Sigmoid colon (tissue), 4 donors: ENCODE measurements around a stretch of chr6.

- PRO-cap = no peak
- RAMPAGE, long total RNA, 4 experiments = no peak in any of the 4 experiments
These were observed 388.1 kb upstream of the CITED2 start for GRCh38 chr6:139762531-139763053.

DNA sequence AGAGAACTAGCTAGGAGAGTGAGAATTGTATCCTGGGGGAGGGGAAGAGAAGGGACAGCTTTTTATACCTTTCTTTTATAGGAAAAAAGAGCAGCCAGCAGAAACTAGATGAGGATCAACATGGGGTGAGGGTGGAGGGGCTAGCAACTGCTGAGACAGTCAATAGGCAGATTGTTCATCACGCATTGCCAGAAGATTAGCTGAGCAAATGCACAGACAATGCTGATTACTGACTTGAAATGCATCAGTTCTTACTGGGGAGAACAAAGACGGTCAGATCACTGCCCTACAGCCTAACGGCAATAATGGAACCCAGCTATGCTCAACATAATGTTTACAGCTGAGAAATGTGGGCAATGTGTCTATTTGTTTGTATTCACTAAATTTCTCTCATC, 514.3 kb upstream of the CITED2 start:
- PRO-cap = no peak
- RAMPAGE, long total RNA, 4 experiments = no peak in any of the 4 experiments

DNA sequence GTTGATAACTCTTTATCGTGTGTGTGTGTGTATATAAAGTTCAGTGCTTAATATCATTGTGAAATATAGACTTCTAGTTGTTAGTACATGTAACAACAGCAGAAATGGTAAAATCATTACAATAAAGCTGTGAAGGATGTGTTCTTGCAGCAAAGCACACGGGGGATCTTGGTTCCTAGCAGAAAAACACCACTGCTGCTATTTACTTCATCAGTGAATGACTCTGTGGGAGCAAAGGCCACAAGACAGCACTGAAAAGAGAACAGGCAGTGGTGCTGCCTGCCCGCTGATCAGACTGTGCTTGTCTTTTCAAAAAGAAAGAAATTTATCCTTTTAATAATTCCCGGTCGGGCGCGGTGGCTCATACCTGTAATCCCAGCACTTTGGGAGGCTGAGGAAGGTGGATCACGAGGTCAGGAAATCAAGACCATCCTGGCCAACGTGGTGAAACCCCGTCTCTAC, 689.9 kb upstream of the CITED2 start:
- PRO-cap = no peak
- RAMPAGE, long total RNA, 4 experiments = no peak in any of the 4 experiments

DNA sequence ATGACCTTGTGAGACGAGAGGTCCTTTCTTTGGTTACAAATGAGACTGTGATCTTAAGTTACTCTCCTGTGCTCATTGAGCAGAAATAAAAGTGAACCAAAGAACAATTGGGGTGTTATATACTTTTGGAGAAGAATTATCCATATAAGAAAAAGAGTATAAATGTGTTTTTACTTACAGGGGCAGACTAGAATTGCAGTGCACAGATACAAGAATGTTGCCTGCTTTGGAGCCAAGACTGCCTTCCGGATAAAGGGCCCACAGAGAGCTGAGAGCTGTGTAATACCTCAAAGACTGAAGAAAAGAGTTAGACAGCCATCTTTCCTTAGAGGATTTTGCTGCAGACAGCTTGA, 1235.4 kb upstream of the CITED2 start:
- PRO-cap = no peak
- RAMPAGE, long total RNA, 4 experiments = no peak in any of the 4 experiments

DNA sequence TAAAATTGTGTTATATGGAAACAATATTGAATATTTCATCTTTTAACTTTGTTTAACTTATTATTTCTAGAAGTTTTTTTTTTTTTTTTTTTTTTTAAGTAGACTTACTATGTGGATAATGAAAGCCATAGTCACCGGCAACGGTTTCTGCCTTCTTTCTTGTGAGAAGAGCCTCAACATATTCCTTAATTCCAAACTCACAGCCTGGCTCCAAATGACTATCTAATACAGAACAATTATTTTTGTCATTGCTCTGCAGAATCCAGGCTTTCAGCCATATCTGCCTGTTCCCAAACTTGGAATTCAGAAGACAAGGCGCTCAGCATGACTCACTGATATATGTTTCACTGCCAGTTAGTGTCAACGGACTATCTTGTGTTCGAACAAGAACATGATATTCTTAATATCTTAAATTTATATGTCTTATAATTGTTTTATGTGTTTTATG, 669.6 kb upstream of the GJE1 start:
- PRO-cap = no peak
- RAMPAGE, long total RNA, 4 experiments = no peak in any of the 4 experiments

DNA sequence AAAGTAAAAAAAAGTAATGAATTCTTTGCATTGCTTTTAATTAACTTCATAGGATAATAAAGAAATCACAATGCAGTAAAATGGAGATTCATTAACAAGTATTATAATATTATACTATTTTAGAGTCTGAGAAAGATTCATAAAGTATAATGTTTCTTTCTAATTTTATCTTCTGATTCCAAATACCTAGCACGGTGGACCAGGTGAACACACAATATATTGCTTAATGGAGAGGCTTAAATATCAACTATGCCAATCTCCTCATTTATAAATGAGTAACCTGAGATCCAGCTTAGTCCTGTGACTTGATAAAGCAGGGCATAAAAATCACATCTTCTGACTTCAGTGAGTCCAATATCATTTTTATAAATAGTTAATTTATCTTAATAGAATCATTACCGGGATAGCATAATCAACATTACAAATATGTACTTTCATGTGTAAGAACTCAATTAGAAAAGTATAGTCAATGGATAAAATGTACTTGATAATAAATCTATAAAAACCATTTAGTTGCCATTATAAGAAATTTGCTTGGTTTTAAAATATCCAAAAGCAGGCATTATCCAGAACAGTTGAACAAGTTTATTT, 144.4 kb upstream of the GJE1 start:
- PRO-cap = no peak
- RAMPAGE, long total RNA, 4 experiments = no peak in any of the 4 experiments

- PRO-cap = no peak
- RAMPAGE, long total RNA, 4 experiments = no peak in any of the 4 experiments
These were observed 386 bp downstream of the VTA1 start for GRCh38 chr6:142147441-142147857.

DNA sequence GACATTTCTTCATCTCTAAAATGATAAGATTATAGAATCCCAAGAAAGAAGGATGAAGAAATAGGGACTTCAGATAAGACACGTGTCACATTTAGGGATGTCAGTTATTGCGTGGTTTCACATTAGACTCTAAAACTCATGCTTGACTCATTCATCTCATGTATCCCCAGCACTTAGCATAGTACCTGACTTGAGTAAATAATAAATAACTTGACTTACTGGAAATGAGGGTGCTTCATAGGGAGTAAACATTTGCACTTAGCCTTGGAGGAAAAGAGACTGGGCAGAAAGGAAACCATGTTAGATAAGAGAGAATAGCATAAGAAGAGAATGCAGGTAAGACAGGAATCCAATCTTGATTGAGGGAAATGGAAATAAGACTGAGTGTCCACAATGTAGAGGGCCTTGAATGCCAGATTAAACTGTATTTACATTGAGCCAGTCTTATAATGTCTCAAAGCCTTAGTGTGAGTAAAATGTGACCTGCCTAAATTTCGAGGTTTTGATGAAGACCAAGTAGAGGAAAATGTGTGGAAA, 37.3 kb downstream of the VTA1 start:
- PRO-cap = no peak
- RAMPAGE, long total RNA, 4 experiments = no peak in any of the 4 experiments

DNA sequence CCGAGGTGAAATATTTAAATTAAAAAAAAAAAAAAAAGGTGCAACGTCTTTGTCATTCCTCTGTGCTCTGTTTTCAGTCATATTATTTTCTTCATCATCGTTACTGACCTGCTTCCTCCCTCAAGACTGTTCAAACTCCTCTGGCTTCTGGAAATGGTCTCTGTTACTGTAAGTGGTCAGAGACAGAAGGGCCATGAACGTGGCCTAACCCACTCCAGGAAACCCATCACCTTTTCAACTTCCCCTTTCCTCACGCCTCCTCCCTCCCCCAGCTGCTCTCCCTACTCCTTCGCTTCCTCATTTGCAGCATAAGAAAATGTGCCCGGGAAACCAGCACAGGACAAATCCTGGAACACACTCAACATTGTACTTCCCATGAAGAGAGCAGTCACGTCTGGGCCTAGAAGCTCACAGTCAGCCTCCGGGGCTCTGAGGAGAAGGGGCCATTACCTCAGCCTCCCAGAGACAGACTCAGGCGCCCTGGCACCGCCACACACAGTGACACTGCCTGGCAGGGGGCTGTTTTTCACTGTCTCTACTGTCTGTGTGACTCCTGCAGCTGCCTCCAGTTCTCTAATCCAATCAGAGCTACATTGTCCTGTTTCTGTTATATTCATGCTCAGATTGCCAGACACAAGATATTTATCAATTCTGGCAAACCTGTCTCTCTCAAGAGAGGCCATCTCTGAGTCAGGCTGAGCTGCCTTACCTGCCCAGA, 242.4 kb downstream of the HIVEP2 start:
- PRO-cap = no peak
- RAMPAGE, long total RNA, 4 experiments = no peak in any of the 4 experiments

GRCh38 chr6:142759996-142760927, 184.7 kb downstream of the HIVEP2 start:
- PRO-cap = no peak
- RAMPAGE, long total RNA, 4 experiments = start-site peak on the minus strand in 1 of 4 experiments, at chr6:142759949-142760718 at its widest, 19 reads per replicate

GRCh38 chr6:142769488-142770403, 175.2 kb downstream of the HIVEP2 start:
- PRO-cap = no peak
- RAMPAGE, long total RNA, 4 experiments = no peak in any of the 4 experiments

DNA sequence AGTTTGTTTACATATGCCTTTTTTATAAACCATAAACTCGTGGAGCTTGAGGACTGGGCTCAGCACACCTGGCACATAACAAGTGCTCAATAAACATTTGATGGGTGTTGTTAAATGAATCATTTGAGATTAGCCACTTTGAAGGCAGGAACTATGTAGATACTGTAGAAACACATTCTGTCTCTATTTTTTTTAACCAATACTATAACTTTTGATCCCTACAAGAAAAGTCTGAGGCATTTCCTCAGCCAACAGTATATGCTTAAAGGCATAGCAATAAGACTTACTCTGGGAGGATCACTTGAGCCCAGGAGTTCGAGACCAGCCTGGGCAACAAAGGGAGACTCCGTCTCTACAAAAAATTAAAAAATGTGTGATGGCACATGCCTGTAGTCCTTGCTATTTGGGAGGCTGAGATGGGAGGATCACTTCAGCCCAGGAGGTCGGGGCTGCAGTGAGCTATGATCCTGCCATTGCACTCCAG, 86.0 kb downstream of the HIVEP2 start:
- PRO-cap = no peak
- RAMPAGE, long total RNA, 4 experiments = no peak in any of the 4 experiments

DNA sequence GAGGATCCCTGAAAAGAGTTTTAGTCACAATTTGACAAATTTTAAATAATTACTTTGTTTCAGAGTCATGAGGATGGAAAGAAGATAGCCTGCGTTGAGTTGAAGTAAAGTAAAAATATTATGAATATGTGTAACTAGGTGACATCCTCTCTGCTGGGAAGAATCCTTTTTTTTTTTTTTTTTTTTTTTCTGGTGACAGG, 3.6 kb upstream of the HIVEP2 start:
- PRO-cap = no peak
- RAMPAGE, long total RNA, 4 experiments = no peak in any of the 4 experiments

- PRO-cap = no peak
- RAMPAGE, long total RNA, 4 experiments = no peak in any of the 4 experiments
These were observed 104.1 kb downstream of the AIG1 start for GRCh38 chr6:143164278-143165648.

DNA sequence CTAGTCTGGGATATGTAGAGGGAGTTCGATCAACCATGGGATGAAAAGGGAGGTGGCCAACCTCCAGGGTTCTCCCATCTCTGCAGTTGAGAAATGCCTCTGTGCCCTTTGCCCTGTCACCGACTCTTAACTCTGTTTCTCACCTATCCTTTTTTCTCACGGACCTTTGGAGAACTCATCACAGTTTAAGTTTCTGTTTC, 498 bp downstream of the PEX3 start:
- PRO-cap = no peak
- RAMPAGE, long total RNA, 4 experiments = no peak in any of the 4 experiments

DNA sequence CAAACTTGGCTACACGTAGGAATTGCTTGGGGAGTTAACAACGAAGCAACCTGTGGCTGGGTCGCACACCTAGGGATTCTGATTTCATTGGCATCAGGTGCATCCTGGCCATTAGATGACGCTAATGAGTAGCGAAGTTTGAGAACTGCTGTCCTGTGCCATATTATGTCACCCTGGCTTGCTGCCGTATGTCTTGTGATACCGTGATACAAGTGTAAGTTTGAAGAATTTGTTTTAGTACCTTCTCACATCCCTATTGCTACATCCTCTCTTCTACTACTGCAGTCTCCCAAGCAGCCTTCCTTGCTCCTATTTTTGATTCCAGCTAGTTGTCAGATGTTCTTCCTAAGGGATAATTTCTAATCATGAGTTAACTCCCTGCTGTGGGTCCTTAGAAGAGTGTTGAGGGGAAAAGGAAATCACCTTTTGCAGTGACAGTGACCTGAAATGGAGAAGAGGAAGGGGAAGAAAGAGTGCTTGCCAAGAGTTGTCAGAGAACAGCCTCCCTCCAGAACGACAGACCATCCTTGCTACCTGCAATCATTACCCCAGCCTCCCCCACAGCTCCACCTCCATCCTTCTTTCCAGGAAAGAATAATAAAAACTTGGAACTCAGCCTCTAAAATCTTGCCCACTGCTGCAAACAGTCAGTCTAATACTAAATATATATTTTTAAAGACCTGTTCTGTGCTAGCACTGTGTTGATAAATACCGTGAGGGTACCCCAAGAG, 28.5 kb upstream of the FUCA2 start:
- PRO-cap = no peak
- RAMPAGE, long total RNA, 4 experiments = no peak in any of the 4 experiments

GRCh38 chr6:143743215-143744083, 65.7 kb downstream of the PHACTR2 start:
- PRO-cap = no peak
- RAMPAGE, long total RNA, 4 experiments = no peak in any of the 4 experiments

DNA sequence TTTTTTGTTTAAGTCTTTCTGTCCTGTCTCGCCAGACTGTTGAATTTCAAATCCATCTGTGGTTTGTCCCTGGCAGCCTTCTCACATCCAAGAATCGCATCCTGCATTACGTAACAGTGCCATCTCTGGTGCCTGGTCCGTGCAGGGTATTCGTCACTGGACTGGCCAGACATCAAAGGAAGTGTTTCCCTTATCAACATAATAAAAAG, 77.4 kb downstream of the PHACTR2 start:
- PRO-cap = no peak
- RAMPAGE, long total RNA, 4 experiments = no peak in any of the 4 experiments

DNA sequence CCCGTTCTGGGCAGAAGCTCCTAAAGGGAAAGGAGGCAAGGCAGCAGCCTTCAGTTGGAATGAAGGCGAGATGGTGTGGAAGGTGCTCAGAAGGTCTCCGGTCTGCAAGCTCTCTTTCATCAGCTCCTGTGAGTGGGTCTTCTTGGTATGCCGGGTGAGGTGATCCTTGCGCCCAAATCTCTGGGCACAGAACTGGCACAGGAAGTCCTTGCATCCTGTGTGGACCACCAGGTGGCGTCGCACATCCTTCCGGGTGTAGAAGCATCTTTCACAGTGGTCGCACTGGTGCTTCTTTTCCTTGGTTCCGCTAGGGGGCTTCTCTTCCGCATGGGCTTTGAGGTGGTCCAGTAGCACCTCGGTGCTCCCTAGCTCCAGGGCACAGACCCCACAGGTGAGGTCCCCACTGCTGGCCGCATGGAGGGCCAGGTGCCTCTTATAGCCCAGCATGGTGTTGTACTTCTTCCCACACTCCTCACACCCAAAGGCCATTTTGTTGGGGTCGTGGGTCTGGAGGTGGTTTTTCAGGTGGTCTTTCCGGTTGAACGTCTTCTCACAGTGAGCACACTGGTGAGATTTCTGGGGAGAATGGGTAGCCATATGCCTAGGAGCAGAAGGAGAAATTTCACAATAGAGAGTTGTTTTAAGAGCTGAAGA, 65.9 kb downstream of the PLAGL1 start:
- PRO-cap = no peak
- RAMPAGE, long total RNA, 4 experiments = no peak in any of the 4 experiments

GRCh38 chr6:144106228-144106691, 10.9 kb upstream of the SF3B5 start:
- PRO-cap = no peak
- RAMPAGE, long total RNA, 4 experiments = no peak in any of the 4 experiments